Heart right ventricle (tissue), 2 donors: ENCODE measurements around the gene ABCC12.

DNA sequence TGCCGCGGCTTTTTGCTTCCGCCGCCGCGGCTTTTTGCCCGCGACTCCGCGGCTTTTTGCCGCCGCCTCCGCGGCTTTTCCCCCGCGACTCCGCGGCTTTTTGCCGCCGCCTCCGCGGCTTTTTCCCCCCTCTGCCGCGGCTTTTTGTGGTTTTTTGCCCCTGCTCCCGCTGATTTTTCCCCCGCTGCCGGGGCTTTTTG is 590.6 kb downstream of the TP53TG3F start:
- PRO-cap, 2 experiments: no peak in any of the 2 experiments

DNA sequence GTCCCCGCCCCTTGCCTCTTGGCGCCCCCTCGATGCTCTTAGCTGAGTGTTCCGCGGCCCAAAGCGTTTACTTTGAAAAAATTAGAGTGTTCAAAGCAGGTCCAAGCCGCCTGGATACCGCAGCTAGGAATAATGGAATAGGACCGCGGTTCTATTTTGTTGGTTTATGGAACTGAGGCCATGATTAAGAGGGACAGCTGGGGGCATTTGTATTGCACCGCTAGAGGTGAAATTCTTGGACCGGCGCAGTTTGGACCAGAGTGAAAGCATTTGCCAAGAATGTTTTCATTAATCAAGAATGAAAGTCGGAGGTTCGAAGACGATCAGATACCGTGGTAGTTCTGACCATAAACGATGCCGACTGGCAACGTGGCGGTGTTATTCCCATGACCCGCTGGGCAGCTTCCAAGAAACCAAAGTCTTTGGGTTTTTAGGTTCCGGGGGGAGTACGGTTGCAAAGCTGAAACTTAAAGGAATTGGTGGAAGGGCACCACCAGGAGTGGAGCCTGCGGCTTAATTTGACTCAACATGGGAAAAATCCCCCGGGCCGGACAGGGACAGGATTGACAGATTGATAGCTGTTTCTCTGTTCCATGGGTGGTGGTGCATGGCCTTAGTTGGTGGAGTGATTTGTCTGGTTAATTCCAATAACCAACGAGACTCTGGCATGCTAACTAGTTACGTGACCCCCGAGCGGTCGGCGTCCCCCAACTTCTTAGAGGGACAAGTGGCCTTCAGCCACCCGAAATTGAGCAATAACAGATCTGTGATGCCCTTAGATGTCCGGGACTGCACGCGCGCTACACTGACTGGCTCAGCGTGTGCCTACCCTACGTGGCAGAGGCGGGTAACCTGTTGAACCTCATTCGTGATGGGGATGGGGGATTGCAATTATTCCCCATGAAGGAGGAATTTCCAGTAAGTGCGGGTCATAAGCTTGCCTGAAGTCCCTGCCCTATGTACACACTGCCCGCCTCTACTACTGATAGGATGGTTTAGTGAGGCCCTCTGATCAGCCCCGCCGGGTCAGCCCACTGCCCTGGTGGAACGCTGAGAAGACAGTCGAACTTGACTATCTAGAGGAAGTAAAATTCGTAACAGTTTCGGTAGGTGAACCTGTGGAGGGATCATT is 701.7 kb downstream of the TP53TG3F start:
- PRO-cap, 2 experiments: no peak in any of the 2 experiments

DNA sequence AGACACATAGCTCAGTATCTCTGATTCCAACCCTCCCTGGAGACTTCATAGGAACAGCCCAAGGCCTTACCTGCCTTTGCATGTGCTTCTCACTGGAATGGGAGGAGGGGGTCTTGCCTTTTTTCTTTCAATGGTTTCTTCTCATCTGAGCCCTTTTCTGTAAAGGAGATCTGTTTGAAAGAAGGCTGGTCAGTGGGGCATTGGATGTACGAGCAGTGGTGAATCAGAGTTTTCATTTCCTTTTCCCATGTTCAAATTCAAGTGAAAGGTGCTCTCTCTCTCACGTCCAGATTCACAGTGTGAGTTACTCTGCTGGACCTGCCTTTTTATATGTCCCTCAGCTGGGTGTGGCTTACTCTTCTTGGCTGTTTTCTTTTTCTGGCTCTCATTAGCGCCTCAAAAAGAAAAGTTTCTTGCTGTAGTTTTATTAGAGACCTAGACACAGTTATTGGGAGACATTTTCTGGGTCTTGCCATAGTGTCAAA is 1877.3 kb downstream of the TP53TG3F start:
- PRO-cap, 2 experiments: no peak in any of the 2 experiments

- PRO-cap, 2 experiments: no peak in any of the 2 experiments
These were observed 2047.5 kb downstream of the TP53TG3F start for GRCh38 chr16:35506663-35507469.

DNA sequence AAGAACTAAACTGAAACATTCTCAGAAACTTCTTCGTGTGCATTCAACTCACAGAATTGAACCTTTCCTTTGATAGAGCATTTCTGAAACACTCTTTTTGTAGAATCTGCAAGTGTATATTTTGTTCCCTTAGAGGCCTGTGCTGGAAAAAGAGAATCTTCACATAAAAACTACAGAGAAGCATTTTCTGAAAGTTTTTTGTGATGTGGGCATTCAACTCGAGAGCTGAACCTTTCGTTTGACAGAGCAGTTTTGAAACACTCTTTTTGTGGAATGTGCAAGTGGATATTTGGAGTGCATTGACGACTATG is 2626.9 kb downstream of the TP53TG3F start:
- PRO-cap, 2 experiments: peak in 1 of 2 experiments; most common minus-strand start position 152 of the sequence (in 1)

DNA sequence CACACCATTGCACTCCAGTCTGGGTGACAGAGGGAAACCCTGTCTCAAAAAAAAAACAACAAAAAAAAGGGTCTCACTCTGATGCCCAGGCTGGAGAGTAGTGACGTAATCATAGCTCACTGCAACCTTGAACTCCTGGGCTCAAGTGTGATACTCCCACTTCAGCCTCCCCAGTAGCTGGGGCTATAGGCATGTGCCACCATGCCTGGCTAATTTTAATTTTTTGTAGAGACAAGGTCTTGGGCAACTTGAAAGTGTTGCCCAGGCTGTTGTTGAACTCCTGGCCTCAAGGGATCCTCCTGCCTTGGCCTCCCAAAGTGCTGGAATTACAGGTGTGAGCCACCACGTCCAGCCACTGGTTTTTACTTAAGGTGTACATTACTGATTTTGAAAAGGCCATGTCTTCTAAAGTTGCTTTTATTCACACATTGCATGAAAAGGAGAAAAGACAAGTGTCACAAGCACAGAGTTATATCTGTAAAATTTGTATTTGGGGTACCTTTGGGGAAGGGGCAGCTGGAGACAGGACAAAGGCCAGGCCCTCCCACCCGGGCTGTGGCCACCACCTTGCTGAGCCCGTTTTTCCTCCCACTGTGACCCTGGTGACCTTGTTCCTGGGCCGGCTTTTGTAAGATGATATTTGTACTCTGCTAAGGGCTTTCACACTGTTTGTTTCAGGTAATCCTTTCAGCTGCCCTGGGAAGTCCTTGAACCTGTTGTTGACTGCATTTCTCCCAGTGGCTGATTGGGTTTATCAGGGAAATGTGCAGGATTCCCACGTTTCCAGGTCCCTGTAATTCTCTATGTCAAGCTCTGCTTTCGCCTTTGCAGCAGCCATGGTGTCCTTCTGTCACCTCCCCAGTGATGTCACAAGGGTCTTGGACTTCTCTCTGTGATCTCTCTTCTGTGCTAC is 11.6 kb downstream of the GPT2 start:
- PRO-cap, 2 experiments: no peak in any of the 2 experiments

DNA sequence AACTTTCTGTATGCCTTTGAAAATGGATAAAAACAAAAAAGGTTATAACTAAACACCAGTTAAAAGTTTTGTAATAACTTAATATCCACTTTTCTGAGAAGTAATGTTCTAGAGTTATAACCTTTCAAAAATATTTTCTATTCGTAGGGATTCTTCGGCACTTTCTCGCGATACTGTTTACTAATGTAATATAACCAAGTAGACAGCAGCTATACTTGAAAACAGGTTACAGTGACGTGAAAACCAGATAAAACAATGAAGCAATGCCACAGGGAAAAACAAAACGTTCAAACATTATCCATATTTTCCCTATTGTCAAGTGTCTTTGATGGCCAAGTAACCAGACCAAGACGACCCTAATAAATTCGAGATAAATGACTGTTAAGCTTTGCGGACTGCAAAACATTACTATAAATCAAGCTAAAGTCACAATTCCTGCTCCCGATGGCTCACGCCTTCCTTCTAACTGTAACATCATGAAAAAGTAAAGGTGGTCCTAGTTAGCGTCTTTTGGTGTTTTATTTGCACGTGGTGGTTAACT is 1.5 kb downstream of the DNAJA2 start:
- PRO-cap, 2 experiments: no peak in any of the 2 experiments

DNA sequence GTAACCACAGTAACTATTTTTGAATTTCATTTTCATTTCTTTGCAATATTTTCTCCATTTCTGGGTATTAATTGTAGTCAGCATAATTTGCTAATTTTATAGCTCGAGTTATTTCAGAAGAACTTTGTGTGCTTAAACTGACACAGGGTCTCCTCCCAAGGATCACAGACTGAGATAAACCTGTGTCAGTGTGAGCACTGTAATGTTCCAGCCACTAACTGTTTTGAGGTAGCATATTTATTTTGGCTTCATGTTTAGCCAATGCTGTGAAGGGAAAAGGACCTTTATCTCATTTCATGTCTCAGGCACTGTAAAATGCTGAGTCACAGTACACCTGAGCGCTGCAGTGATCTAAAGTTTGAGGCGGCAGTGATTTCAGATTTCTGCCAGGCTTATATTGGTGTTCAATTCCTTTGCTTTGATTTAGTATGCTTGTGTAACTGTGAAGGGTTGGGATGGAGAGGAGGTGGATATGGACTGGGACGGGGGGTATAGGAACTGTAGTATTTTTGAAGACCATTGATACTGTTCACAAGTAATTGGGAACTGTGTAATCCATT is 3.1 kb upstream of the DNAJA2 start:
- PRO-cap, 2 experiments: no peak in any of the 2 experiments

DNA sequence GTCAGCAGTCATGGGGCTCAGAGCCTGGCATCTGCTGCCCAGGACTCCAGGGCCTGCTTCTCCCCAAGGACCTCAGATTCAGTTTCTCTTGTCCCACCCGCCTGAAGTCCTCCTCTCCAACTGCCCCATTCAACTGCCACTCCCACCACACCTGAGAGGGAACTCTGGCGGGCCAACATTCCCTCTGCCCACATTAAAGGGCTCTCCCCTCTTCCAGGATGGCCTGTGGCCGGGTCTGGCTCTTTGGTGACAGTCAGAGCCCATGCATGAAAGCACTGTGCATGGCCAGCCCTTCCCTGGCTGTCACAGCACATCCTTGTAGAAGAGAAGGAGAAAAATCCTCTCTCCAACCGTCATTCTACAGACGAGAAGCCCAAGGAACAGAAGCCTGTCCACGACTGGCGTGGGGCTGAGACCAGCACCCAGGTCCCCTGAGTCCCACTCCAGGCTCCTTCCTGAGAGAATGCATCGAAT is at the start of gene ABCC12:
ABCC12 (minus strand) TSS at position 122 of the 474 bp plus-strand sequence.
- PRO-cap, 2 experiments: no peak in any of the 2 experiments

GRCh38 chr16:48165889-48166576 is 10.2 kb upstream of the ABCC12 start:
- PRO-cap, 2 experiments: no peak in any of the 2 experiments

DNA sequence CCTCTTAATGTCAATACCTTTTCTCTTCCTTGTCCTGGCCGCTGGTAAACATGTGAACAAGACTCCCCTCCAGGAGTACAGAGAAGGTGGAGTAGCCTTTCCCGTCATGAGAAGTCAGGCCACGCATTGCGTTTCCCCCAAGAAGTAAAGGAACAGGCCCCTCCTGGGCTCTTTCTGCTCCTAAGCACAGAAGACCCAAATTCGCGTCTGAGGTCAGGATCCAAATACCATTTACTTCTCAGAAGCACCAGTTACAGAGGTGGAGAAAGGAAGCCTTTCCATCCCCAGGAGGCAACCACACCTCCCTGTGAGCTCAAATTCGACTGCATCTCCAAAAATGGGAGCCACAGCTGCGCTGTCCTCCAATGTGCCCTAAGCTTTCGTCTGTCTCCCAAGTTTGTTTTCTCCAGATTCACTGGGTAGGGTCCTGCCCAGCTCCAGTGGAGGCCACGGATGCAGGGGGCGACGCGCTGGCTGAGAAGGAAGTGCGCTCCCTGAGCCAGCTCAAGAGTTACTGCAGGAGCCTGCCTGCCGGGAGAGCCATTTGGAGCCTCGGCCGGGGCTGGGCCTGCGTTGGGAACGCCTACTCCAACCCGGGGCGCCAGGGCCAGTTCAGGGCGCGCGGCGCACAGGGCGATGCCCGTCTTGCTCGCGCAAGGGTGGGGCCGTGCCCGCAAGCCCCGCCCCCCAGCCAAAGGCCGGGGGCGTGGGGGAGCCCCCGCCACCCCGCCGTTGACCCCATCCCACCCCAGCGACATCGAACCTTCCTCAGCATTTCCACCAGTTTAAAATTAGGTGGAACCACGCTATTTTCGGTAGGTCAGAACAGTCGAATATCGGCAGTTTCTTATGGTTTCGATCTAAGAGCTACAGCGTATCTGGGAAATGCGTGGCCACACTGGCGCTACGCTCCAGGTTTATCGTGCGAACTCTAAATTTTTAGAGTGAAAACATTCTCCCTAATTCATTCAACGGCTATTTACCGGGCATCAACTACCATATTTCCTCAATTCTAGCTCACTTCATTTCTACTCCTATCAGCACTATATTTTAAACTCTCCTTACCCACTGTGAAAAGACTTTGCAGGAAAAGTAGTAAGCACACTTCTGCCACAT is 19.5 kb downstream of the SIAH1 start:
- PRO-cap, 2 experiments: peak in 2 of 2 experiments; most common plus-strand start position 676 of the sequence (in 1); most common minus-strand start position 516 of the sequence (in 2)

DNA sequence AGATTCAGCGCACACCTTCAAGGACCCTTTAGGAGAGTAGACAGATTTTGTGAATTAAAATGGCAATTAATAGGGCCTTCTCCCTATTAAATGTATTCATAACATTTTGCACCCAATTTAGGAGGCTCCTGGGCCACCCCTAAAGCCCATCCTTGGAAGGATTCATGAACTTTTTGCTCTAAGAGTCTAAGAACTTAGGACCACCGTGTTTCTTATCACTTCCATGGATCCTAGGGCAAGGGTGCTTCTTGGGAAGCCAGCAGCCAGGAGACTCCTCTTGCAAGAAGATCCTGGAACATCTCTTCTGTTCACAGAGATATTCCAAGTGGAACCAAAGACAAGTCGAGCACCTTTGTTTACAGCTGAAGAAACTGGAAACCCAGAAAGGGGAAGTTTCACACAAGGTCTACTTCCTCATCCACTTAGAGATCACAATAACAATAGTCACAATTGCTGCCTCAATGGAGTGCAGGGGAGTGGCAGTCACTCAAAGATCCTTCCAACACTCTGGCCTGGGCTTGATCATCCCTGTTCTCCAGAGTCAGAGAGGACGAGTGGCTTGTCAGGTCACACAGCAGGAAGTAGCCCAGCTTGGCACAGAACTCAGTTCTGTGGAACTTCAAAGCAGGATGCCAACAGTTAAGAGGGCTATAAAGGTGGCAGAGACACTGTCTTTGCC is 46.8 kb upstream of the SIAH1 start:
- PRO-cap, 2 experiments: no peak in any of the 2 experiments

- PRO-cap, 2 experiments: no peak in any of the 2 experiments
These were observed 78.5 kb downstream of the N4BP1 start for GRCh38 chr16:48531269-48532068.

GRCh38 chr16:48576706-48577295 is 33.2 kb downstream of the N4BP1 start:
- PRO-cap, 2 experiments: no peak in any of the 2 experiments

GRCh38 chr16:48587151-48587443 is 22.9 kb downstream of the N4BP1 start:
- PRO-cap, 2 experiments: no peak in any of the 2 experiments

DNA sequence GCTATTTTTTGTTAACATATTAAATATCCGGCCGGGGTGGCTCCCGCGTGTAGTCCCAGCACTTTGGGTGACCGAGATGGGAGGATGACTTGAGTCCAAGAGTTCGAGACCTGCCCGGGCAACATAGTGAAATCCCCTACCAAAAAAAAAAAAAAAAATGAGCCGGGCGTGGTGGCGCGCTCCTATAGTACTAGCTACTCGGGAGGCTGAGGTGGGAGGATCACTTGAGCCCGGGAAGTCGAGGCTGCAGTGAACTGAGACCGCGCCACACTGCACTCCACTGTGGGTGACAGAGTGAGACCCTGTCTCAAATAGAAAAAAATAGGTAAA is 1.1 kb downstream of the N4BP1 start:
- PRO-cap, 2 experiments: no peak in any of the 2 experiments

DNA sequence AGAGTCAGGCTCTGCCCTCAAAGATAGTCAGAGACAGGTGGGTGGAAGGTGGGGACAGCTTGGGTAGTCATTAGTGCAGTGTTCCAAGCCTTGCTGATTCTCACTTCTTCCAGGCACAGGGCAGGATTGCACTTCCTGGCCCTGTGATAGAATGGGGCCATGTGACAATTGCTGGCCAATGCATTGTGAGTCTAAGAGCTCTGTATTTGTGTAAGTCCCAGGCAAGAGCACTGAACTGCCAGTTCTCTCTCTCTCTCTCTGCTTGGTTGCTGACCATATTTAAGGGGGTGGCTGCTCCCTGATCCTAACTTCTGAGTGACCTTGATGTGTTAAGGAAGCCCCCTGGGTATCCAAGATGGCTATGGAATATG is 112.1 kb downstream of the C16orf78 start:
- PRO-cap, 2 experiments: no peak in any of the 2 experiments

GRCh38 chr16:49586321-49587433 is 213.1 kb downstream of the C16orf78 start:
- PRO-cap, 2 experiments: no peak in any of the 2 experiments

- PRO-cap, 2 experiments: no peak in any of the 2 experiments
These were observed 22.1 kb downstream of the ZNF423 start for GRCh38 chr16:49833816-49834161.

DNA sequence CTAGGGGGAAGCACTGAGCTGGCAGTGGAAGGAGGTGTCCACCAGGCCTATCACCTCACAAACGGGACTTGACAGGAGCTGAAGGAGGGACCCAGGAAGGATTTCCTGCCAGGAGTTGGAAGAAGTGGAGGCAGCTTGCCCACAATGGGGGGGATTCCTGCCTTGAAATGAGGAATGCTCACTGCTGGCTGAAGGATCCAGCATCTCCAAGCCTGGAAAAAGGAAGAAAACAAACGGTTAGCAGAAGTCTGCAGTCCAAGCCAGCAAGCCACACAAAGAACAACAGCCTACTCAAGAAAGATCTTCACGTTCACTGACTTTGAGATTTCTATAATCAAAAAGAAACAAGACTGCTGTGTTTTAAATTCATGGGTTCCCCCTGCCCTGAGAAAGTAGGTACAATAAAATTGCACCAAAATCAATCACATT is 67.0 kb upstream of the CNEP1R1 start:
- PRO-cap, 2 experiments: no peak in any of the 2 experiments